Peripheral blood mononuclear cell (primary cell): ENCODE measurements around the genes LY6G6F, LSM2, CYP21A2 and NOTCH4.

- PRO-cap, 8 experiments: peak in 8 of 8 experiments; most common plus-strand start chr6:31653005 (in 7); most common minus-strand start chr6:31652948 (in 1)
Measured at GRCh38 chr6:31652889-31653239, 403 bp upstream of the BAG6 start.

DNA sequence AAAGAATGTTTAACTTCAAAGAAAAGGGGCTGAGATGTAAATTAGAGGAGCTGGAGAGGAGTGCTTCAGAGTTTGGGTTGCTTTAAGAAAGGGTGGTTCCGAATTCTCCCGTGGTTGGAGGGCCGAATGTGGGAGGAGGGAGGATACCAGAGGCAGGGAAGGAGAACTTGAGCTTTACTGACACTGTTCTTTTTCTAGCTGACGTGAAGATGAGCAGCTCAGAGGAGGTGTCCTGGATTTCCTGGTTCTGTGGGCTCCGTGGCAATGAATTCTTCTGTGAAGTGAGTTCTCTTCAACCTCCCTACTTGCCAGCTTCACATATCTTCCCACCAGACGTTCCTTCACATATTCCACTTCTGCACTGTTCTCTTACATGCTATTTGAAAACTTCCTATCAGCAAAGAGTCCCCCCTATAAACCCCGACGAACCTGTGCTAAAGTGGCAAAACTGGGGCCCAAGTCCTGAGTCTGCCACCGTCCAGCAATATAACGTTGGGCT is 792 bp downstream of the CSNK2B start:
- PRO-cap, 8 experiments: no peak in any of the 8 experiments

DNA sequence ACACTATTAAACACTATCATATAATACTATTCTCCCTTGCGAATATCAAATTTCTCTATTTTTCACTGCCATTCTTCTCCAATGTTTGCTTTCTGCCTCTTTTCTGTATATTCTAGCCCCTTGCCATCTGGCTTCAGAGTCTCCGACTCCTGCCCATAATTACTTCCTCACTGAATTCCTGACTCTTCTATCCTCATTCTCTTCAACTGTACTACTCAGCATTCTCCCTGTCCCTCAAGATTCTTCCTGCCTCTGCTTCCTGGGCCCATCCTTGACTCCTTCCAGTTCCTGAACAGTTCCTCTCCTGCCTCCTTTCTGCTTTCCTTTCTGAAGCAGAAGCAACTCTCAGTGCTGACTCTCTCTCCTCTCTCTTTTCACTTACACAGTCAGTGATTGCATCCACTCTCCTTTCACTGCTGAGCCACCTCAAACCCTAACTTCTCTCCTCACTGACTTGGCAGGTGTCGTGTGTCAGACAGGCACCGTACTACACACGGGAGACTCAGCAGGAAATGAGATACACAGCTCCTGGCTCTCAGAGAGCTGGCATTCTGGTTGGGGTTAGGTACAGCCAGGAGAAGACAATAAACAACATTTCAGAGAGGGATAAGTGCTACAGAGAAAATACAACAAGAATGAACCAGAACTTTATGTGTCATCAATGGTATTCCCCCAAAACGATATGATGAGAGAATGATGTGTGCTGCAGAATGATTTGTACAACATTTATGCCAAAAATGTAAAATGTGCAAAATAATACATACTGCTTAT is 5.6 kb downstream of the ABHD16A start:
- PRO-cap, 8 experiments: no peak in any of the 8 experiments

- PRO-cap, 8 experiments: no peak in any of the 8 experiments
Measured at GRCh38 chr6:31706600-31706984, at the start of gene LY6G6F. TSS of gene LY6G6F (plus strand) at chr6:31706866.

GRCh38 chr6:31717322-31718097 is 2.4 kb downstream of the LY6G6D start:
- PRO-cap, 8 experiments: no peak in any of the 8 experiments

GRCh38 chr6:31727126-31727498 is 2.0 kb downstream of the DDAH2 start:
- PRO-cap, 8 experiments: no peak in any of the 8 experiments

DNA sequence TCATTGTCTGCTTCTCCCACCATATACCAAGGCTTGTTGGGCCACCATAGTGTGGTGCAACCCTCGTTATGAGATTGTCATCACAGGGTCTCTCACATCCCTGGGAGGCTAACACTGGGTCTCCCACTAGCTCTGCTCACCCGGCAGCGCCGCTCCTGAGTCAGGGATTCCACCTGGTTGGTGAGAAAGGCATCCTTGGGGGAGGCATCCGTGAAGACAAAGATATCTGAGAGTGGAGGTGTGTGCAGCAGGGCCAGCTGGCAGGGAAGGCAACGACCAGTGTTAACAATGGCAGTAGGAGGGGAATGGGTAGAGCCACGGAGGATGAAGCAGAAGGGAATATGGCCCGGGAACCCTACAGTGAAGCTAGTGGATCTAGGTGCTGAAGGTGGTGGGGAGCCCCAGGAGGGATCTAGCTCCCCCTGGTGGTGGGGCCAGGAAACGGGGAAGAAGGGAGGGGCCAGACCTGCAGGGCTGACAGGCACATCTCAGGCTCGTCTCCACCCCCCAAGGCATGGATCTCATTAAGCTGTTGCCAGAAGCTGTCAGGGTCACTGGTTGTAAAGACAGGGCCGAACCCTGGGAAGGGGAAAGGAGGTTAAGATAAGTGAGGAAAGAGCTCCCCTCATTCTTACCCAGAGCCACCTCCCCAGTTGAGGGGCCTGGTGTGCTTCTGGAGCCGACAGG is 7.2 kb downstream of the SAPCD1 start:
- PRO-cap, 8 experiments: no peak in any of the 8 experiments

DNA sequence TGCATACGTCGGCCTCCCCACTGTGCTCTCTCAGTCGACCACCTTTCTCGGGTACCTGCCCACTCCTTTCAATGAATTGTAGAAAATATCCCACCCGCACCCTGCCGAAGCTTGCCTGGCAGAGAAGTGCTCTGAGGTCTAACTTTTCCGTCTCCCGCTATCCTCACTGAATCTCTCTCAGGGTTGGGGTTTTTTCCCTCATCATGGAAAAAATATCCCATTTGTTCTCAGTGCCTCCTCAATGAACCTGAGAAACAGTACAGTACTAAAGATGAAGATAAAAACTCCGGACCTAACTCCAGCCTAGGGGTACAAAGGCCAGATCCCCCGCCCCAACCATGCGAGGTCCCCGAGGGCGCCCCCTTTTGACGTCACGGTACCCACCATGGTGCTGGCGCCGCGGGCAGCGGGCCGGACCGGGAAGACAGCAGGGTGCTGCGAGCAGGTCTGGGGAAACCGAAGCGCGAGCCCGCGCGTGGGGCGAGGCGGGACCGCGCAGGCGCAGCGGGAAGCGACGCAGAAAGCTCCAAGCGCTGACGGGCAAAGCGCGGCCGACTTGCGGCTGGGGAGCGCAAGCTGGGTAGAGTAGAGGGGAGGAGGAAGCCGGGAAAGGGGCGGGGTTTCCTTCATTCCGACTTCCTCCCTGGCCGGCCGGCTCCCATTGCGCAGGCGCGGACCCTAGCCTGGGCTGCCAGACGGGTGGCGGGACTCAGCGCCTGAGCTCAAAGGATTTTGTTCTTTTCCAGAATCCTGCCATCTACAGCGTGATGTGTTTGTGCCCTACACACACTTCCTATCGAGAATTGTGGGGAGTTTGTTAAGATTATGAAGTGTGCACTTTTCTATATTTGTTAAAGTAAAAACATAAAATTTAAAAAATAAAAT is at the start of gene LSM2:
TSS of gene LSM2 (minus strand) at position 596 of the 885 bp plus-strand sequence.
- PRO-cap, 8 experiments: peak in 8 of 8 experiments; most common plus-strand start position 661 of the sequence (in 4); most common minus-strand start position 558 of the sequence (in 7)

DNA sequence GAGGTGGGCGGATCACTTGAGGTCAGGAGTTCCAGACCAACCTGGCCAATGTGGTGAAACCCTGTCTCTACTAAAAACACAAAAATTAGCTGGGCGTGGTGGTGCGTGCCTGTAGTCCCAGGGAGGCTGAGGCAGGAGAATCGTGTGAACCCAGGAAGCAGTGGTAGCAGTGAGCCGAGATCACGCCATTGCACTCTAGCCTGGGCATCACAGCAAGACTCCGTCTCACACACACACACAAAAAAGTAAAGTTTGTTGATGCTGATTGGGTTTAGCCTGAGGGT is 2.8 kb downstream of the HSPA1A start:
- PRO-cap, 8 experiments: no peak in any of the 8 experiments

DNA sequence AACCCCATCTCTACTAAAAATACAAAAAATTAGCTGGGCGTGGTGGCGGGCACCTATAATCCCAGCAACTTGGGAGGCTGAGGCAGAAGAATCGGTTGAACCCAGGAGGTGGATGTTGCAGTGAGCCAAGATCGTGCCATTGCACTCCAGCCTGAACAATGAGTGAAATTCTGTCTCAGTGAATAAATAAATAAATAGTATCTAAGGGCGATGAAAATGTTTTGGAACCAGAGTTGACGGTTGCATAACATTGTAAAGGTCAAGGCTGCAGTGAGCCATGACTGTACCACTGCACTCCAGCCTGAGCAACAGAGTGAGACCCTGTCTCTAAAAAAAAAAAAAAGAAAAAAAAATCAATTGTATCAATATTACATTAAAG is 4.1 kb downstream of the HSPA1A start:
- PRO-cap, 8 experiments: peak in 1 of 8 experiments; most common minus-strand start position 160 of the sequence (in 1)

DNA sequence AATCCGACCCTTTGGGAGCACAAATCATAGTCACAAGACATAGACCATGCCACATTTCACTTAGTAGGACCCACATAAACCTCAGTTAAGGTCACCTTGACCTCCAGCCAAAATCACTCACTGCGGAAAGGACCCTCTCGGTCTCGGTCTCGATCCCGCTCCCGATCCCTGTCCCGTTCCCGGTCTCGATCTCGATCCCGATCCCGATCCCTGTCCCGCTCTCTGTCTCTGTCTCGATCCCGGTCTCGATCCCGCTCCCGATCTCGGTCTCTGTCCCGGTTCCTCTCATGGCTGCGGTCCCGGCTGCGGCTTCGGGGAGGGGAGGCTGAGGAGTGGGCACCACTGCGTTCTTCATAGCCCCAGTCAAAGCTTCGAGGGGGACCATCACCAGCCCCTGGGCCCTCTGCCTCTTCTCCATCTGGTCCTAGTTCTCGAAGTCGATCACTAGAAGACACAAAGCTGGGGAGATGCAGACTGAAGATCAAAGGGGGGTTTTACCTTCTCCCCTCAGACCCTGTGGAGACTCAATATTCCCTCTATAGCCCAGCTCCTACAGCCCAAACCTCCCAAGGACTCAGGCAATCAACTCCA is 4.2 kb downstream of the NELFE start:
- PRO-cap, 8 experiments: no peak in any of the 8 experiments

DNA sequence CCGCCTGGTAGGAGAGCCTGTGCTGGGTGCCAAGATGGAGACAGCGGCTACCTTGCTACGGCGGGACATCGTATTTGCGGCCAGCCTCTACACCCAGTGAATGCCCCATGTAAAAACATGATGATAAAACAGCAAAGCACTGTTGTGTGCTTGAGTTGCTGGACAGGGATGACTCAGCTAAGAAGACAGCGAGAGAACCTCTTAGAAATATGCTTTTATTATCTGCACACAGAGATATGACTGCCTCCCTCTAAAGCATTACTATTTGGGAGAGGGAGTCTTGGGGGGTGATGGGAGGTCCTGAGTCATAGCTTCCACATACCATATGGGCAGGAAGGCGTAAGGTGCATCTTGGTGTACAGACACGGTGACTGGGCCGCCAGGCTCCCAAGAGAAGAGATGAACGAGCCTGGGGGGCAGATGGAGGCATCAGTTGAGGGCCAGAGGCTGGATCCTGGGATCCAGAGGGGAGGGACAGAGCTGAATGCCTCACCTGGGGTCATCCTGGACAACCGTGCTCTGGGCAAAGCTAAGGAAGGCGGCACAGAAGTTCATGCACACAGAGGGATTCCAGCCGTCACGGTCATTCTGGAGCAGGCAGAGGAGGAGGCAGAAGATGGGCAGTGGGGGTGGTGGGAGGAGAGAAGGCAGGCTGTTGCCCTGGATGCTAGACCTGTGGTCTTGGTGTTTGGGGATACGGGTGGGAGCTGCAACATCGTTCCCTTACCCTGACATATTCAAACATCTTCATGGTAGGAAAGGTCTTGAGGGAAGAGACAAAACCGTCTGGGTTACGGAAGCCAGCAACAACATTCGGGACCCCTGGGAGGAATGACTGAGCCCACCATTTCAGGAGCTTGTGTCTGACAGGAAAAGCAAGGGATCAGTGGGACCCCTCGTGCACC is 2.1 kb downstream of the DXO start:
- PRO-cap, 8 experiments: peak in 3 of 8 experiments; most common plus-strand start position 460 of the sequence (in 1); most common minus-strand start position 550 of the sequence (in 1)

DNA sequence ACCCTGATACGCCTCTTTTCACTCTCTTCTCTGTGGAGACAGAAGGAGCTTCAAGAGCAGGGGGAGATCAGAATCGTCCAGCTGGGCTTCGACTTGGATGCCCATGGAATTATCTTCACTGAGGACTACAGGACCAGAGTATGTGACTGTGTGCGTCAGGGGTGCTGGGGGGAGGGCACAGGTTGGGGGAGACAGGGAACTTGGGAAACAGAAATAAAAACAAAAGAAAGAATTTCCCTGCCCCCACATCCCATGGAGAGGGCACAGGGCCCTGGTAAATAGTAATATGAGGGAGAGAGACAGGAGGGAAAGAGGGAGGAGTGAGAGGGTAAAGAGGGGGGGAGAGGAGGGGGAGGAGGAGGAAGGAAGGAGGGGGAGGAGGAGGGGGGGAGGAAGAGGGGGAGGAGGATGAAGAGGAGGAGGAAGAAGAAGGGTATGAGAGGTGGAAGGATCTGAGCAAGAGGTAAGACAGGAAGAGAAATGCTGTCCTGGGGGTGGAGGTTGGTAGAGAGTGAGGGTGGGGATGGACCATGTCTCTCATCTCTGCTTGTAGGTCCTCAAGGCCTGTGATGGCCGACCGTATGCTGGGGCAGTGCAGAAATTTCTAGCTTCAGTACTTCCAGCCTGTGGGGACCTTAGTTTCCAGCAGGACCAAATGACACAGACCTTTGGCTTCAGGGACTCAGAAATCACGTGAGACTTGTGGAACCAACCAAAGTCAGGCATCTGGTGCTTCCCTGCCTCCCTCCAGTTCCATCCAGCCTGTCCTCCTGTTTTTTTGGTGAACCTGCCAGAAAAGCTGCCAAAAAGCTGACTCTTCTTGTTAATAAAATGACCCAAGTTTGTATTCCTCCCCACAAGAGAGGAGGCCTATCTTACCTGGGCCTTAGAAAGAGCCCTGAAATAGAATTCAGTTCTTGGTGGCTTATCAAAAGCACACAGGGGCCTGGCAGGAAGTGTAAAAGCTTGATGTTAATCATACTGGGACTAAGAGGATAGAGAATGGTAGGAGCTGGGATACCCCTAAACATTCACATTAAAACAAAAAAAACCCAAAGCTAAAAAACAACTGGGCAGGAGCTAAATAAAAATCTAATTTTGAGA is 2.6 kb upstream of the C4A start:
- PRO-cap, 8 experiments: no peak in any of the 8 experiments

DNA sequence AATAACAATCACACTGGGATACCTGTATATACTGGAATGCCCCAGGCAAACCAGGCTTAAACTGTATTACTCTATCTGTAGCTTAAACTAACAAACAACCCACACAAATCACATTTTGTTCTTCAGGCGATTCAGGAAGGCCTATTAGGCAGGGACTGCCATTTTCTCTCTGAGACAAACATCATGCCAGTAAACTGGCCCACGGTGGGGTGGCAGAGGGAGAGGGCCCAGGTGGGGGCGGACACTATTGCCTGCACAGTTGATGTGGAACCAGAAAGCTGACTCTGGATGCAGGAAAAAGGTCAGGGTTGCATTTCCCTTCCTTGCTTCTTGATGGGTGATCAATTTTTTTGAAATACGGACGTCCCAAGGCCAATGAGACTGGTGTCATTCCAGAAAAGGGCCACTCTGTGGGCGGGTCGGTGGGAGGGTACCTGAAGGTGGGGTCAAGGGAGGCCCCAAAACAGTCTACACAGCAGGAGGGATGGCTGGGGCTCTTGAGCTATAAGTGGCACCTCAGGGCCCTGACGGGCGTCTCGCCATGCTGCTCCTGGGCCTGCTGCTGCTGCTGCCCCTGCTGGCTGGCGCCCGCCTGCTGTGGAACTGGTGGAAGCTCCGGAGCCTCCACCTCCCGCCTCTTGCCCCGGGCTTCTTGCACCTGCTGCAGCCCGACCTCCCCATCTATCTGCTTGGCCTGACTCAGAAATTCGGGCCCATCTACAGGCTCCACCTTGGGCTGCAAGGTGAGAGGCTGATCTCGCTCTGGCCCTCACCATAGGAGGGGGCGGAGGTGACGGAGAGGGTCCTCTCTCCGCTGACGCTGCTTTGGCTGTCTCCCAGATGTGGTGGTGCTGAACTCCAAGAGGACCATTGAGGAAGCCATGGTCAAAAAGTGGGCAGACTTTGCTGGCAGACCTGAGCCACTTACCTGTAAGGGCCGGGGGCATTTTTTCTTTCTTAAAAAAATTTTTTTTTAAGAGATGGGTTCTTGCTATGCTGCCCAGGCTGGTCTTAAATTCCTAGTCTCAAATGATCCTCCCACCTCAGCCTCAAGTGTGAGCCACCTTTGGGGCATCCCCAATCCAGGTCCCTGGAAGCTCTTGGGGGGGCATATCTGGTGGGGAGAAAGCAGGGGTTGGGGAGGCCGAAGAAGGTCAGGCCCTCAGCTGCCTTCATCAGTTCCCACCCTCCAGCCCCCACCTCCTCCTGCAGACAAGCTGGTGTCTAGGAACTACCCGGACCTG is at the start of gene CYP21A2:
TSS of gene CYP21A2 (plus strand) at position 534 of the 1,244 bp plus-strand sequence.
- PRO-cap, 8 experiments: no peak in any of the 8 experiments

- PRO-cap, 8 experiments: peak in 8 of 8 experiments; most common plus-strand start chr6:32196047 (in 8); most common minus-strand start chr6:32195504 (in 6)
Measured at GRCh38 chr6:32195358-32196308, 3.2 kb upstream of the GPSM3 start.

- PRO-cap, 8 experiments: peak in 8 of 8 experiments; most common plus-strand start chr6:32196626 (in 4); most common minus-strand start chr6:32196419 (in 7)
Measured at GRCh38 chr6:32196309-32196873, 3.9 kb upstream of the GPSM3 start.

GRCh38 chr6:32223825-32224438 is at the start of gene NOTCH4:
TSS of gene NOTCH4 (minus strand) at chr6:32224067.
- PRO-cap, 8 experiments: no peak in any of the 8 experiments

DNA sequence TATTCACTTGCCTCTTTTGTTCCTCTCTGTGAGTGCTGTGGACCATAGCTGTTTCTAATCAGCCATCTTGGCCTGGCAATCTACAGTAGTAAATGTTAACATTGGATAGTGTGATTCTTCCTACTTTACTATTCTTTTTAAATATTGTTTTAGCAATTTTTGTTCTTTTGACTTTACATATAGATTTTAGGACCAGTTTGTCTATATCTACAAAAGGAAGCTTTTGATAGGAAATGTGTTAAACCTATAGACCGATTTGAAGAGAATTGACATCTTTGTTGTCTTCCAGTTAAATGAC is 32.0 kb upstream of the NOTCH4 start:
- PRO-cap, 8 experiments: no peak in any of the 8 experiments

- PRO-cap, 8 experiments: no peak in any of the 8 experiments
Measured at GRCh38 chr6:32549903-32550210, 19.8 kb upstream of the HLA-DRB5 start.

DNA sequence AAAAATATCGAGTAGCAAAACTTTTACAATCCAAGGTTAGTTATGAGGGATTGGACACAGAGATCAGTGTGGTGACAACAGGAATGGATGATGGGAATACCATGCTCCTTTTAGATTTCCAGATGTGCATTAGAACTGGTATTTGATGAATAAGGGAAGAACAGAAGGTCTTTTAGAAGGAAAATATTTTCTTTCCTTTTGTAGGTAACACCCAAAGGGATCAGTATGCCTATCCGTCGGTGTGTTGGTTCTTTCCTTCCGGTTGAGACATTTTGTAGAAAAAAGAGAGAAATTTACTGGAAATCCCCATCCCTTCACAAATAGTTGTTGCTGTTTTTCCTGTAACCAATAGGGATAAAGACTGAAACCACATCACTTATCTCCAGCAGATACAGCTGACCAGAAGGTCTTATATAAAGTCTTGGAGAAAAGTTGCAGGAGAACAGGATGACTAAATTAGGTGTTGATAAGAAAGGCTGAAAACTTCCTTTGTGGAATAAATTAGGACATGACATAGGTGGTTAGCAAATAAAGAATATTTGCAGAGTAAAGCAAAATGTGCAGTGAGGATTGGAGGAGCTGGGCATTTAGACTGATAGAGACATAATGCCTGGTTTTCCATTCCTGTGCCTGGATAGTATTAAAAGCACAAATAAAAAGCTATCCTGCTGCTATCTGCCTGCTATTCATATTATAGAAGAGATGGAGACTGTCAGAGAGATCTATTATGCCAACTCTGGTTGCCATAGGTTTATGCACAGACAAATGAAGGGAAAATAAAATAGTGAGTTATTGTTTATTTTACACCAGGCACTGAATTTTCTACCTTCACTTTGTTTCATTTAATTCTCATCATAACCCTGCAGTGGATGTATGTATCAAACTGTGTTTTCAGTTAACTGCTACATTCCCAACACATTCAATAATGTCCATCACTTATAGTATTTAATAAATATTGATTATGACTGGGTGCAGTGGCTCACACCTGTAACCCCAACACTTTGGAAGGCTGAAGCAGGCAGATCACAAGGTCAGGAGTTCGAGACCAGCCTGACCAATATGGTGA is 15.0 kb upstream of the HLA-DRB1 start:
- PRO-cap, 8 experiments: peak in 5 of 8 experiments; most common plus-strand start position 434 of the sequence (in 5); most common minus-strand start position 223 of the sequence (in 3)